ENCODE measurements around the gene CRYGA.

- PRO-cap, result no peak
These were observed 82.8 kb downstream of the ADAM23 start for GRCh38 chr2:206526185-206526553.

- PRO-cap, result no peak
These were observed 23.6 kb downstream of the CPO start for GRCh38 chr2:206962915-206963287.

DNA sequence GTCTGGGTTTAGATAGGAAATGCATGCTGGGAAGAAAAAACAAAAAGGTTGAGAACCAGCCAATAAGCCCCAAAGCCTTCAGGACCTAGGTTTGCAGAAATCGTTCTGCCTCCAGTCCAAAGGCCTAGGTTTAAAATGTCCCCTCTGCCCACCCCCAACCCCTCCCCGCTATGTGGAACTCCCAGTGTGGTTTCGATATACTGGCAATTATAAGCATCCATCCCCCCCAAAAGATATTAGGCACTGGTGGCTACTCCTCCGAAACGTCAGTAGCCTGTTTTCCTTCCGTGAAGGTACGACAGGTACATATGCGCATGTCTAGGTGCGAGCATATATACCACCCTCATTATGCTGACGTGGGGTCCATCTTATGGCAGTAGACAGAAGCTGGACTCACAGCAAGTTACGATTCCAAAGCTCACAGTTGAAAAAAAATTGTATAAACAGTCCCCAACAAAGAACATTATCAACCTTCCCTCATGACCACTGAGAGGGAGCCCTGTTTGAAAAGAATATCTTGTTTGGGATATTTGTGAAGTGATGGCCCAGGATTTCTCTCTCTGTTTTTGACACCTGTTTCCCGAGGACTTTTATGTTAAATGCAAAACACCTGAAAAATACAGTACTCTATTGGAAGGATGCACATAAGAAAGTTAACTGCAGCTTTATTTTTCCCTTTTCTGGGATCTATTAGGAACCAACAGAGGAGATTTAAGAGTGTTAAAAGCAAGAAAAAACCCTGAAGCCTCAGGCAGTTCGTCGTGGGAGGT lies 89.7 kb downstream of the KLF7 start:
- PRO-cap, result unidirectional peak, minus-strand start at position 588 of the sequence

DNA sequence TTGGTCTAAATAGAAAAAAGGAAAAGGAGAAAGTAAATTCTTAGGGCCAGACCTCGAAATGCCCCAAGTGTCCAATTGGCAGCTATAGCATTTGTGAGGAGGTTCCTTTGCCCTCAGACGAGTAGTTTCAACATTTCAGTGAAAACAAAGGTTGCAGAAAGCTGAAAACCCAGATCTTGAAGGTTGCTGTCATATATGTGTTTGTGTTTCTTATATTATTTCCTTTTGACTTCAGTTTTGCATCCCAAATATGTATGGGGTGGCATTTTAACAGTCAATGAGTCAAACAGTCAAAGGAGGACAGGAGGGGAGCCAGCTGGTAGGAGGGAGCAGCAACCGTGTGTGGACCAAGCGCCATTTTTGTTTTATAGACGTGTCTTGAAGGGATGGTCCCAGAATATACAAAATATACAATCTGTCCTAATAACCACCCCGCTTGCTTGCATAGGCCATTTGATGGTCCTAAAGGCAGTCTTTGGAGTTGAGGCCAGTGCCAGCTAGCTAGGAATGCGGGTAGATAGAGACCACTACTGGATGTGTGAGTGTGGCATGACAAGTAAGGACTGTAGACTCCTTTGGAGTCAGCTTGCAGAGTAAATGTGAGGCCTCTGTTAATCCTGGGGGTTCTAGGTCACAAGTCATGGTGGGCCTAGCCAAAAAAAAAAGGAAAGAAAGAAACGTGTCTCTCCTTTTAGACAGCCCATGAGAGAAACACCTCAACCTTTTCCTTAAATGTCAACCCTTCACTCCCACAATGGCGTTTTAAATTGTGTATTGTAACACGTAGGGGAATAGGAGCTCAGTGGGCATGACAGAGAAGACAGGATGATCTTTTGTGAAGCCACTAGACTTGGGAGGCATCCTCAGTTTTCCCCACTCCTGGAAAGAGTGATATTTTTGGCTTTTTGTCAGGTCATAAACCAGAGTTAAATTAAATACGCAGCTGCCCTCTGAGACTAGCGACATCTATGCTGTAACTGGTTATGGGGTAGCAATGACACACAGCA lies 86.3 kb downstream of the KLF7 start:
- PRO-cap, result no peak

- PRO-cap, result bidirectional peak, plus-strand start at chr2:207082914, minus-strand start at chr2:207082751
These were observed 83.1 kb downstream of the KLF7 start for GRCh38 chr2:207082540-207083101.

- PRO-cap, result no peak
These were observed 45.5 kb downstream of the KLF7 start for GRCh38 chr2:207120179-207120687.

GRCh38 chr2:207131581-207132091 lies 34.1 kb downstream of the KLF7 start:
- PRO-cap, result no peak

DNA sequence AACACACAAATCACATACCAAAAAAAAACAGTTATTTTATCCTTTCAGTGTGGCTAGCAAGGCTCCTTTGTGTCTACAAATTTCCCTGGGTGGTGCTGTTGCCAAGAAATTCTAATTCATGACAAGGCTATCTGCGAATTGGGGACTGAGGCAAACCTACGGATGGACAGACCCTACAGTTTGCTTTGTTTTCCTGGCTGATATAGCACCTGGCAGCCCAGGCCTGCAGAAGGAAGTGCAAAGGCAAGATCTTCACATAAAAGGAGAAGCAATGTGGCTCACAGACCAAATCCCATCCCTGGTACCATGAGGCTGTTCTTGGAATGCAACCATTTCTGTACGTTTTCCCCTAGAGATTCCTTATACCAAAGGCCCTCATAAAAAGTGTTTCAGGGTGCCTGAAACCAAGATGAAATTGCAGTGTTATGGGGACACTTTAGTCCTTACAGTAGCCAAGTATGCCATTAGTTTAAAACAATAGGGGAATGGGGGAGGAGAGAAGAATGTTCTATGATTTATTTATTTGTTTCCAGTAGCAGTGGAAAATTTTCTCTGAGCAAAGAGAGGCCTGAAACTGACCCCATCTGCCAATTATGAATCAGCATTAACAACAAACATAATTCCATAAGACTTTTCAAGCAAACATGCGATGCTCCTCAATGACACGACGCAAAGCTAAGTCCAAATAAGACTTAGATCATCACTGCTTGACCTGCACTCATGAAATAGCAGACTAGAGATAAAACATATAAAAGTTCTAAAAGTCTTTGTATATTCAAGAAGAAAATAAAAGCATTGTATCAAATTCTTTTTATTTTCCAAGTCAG lies 4.2 kb downstream of the KLF7 start:
- PRO-cap, result no peak

GRCh38 chr2:207255907-207256646 lies 90.3 kb upstream of the KLF7 start:
- PRO-cap, result no peak

GRCh38 chr2:207256647-207257300 lies 91.0 kb upstream of the KLF7 start:
- PRO-cap, result no peak

DNA sequence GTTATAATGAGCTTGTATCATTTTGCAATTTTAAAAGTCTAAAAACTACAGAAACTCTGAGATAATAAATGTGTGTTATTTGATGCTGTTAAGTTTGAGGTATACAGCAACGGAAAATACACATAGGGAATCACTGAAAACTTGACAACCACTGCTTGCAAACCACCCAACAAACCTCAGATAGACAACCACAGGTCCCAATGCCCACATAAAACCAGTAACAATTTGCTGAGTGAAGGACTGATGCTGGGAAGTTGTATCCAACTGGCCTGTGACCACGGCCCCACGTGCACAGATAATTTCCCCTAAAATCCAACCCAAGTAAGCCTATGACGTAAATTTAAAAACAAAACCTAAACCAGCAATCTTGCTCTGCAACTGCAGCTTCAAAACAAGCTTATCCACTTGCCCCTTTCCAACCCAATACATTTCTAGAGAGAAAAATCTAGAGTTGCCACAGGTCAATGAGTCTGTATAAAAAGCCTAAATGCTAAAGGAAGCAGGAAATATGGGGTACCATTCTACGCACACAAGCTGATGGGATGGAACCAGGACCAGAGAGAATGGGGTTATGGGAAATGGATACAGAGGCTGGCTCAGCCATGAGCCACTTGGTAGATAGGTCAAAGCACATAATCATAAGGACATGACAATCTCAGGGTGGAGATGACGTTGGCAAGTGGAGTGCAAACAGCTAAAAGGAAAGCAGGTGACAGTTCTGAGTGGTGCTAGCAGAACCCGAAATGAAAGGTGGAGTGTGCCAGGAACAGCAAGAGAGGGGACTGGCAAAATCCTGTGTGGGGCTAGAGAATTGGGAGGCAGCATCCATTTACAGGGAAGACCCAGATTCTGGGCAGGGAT lies 27.8 kb upstream of the CREB1 start:
- PRO-cap, result no peak

- PRO-cap, result no peak
These were observed 15.8 kb upstream of the CREB1 start for GRCh38 chr2:207513869-207514415.

GRCh38 chr2:207549975-207550353 lies 20.2 kb downstream of the CREB1 start:
- PRO-cap, result no peak

DNA sequence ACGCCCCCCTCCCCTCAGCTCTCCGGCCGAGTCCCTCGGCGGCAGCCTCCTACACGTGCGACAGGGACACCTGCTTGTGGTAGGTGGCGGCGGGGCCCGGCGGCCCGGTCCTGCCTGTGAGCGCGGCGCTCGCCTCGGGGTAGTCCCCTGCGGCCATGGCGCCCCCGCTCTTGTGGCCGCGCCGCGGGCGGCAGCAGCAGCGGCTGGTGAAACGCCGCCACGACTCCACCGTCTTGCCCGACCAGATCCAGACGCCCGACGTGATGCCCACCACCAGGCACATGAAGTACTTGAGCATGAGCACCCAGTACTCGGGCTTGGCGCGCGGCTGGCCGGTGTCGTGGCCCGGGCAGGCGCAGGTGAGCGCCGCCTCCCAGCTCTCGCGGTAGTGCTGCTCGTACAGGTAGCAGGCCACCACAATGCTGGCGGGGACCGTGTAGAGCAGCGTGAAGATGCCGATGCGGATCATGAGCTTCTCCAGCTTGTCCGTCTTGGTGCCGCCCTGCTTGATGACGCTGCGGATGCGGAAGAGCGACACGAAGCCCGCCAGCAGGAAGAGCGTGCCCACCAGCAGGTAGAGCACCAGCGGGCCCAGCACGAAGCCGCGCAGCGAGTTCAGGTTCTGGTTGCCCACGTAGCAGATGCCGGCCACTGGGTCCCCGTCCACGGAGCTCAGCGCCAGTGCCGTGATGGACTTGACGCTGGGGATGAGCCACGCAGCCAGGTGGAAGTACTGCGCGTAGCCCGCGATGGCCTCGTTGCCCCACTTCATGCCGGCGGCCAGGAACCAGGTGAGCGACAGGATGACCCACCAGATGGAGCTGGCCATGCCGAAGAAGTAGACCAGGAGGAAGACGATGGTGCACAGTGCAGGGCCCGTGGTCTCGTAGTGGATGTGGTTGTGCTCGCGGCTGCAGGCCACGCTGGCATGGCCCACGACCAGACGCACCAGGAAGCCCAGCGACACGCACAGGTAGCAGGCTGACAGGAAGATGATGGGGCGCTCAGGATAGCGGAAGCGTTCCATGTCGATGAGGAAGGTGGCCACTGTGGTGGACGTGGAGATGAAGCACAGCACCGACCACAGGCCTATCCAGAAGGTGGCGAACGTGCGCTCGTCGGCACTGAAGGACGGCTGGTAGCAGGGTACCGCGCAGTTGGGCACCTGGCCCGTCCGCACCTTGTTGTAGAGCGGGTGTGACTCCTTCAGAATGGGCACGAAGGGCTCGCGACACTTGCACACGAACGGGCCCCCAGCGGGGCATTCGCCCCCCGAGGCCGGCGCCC lies 2.3 kb downstream of the FZD5 start:
- PRO-cap, result no peak

DNA sequence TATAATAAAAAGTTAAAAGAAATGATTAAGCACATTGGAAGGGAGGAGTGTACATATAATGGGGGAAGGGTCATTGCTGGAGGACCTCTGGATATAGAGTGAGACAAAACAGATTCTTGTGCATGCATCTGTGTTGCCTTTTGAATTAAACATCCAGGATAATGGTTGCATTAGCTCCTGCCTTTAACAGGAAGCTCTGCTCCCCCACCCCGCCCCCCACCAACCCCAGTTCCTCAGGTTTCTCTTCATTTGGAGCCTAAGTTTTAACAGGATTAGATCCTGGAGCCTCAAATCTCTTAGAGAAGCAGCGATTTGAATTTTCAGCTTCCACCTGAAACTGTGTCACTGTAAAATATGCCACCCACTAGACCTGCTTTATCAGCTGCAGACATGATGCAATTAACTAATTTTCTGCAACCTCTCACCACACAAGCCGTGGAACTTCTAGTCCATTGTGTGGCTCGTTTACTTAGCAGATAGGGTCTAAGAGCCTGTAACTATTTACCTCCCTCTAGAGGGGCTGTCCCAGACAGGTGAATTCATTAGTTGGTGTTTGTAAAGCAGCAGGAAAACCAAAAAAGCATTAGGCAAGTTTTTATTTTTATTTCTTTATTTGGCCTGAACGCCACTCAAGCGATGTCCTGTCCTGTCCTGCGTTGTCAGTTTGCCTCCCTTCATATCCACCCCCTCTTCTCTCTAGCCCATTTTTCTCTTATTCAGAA lies 31.5 kb upstream of the FZD5 start:
- PRO-cap, result no peak

DNA sequence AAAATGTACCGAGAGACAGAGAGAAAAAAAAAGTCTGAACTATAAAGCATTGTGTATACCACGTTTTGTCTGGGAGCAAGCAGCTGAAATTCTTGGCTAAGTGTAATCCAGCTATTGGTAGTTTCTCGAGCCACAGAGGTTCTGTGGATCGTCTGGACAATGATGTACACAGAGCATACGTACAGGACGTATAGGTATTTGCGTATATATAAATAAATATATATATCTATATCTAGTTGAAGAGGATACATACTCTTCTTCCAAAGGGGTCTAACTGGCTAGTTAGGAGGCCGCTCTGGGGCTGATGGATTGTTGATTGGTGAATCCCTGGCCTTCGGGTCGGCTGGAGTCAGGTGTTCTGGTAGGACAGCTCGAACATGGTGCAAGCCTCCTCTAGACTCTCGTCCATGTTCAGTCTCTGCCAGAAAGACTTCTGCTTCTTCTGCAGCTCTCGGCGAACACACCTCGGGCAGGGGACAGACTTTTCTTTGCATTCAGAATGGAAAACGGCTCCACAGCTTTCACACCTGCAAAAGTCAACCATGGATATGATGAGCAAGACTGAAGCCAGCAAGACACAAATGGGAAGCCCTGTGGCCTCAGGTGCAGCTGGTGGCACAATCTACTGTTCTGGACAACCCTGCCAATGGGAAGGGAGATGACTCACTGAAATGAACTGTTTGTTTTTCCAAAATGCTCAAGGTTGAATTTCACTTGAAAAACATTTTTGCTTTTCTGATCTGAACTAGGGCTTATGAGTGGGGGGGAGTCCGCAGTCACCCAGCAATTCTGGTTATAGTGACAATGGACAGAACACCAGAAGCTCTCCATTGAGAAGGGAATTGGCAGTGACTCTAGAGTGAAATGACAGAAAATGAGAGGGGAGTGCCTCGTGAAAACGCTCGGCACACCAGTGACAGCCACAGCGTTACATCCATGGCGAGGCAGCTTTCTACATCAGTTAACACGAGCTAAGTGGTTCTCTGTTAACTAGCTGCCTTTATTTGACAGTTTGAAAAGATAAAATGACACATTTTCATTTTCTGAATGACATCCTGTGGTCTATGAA lies 58.6 kb upstream of the FZD5 start:
- PRO-cap, result no peak

DNA sequence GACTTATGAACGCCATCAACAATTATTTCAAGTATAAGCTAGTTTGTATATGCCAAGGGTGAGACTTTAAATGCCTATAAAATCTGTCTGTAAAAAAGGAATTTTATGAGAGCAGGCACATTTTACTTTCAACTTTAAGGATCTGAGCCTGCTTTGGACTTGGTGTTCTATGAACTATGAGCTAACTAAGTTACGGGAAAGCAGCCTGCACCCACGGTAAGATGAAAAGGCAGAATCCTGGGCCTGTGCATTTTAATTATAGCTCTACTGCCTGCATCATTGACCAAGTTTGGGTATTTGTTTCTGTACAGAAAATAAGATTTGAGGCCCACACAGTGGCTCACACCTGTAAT lies 95.4 kb downstream of the PLEKHM3 start:
- PRO-cap, result no peak

DNA sequence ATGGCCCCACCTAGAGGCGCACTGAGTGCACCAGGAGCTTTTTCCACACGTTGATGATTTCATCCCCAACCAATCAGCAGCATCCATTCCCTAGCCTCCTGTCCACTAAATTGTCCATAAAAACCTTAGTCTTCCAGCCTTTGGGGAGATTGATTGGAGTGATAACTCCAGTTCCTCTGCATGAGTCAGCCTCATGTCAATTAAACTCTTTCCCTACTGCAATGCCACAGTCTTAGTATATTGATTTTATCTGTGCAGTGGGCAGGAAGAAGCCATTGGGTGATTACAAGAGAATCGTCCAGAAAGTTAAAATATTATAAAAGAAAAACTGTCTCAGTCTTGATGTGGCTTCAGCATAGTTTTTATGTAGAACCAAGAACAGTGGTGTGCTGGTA lies 9.0 kb upstream of the PLEKHM3 start:
- PRO-cap, result no peak

GRCh38 chr2:208123908-208124314 lies 413 bp downstream of the CRYGD start:
- PRO-cap, result no peak

GRCh38 chr2:208163422-208163652 lies at the start of gene CRYGA:
CRYGA (minus strand) TSS chr2:208163589.
- PRO-cap, result no peak

All from endothelial cell (in vitro differentiated cells).